Mammary microvascular endothelial cell (primary cell): Measurements from ENCODE around the genes KCTD8, TXK, SLAIN2 and SLC10A4.

GRCh38 chr4:40996969-40997614 lies 217.2 kb downstream of the APBB2 start:
- RAMPAGE, long total RNA, result no peak

DNA sequence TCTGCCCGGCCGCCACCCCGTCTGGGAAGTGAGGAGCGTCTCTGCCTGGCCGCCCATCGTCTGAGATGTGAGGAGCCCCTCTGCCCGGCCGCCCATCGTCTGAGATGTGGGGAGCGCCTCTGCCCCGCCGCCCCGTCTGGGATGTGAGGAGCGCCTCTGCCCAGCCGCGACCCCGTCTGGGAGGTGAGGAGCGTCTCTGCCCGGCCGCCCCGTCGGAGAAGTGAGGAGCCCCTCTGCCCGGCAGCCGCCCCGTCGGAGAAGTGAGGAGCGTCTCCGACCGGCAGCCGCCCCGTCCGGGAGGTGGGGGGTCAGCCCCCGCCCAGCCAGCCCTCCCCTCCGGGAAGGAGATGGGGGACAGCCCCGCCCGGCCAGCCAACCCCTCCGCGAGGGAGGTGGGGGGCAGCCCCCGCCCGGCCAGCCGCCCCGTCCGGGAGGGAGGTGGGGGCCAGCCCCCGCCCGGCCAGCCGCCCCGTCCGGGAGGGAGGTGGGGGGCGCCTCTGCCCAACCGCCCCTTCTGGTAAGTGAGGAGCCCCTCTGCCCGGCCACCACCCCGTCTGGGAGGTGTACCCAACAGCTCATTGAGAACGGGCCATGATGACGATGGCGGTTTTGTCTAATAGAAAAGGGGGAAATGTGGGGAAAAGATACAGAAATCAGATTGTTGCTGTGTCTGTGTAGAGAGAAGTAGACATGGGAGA lies 165.1 kb downstream of the APBB2 start:
- RAMPAGE, long total RNA, result no peak

DNA sequence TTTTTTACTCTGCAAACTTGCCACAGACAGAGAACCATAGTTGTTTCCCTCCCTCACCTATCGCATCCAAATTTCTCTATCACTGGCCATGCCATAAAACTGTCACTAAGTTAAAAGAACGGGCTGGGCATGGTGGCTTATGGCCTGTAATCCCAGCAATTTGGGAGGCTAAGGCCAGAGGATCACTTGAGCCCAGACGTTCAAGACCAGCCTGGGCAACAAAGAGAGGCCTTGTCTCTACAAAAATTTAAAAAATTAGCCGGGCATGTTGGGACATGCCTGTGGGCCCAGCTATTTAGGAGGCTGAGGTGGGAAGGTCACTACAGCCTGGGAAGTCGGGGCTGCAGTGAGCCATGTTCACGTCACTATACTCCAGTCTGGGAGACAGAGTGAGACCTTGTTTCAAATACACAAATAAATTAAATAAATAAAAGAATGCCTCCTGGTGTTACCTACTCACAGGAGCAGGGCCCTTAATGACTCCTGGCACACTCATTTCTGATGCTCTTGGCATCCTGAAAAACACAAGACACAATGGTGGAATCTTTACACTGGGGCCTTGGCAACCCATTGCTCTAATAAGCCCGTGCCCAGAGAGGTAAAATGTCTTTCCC lies 69.5 kb downstream of the APBB2 start:
- RAMPAGE, long total RNA, result no peak

GRCh38 chr4:41147656-41148008 lies 66.7 kb downstream of the APBB2 start:
- RAMPAGE, long total RNA, result no peak

- RAMPAGE, long total RNA, result no peak
Observed at GRCh38 chr4:42043085-42043779, 52.9 kb downstream of the SLC30A9 start.

GRCh38 chr4:42632687-42632990 lies 24.3 kb downstream of the ATP8A1 start:
- RAMPAGE, long total RNA, result no peak

GRCh38 chr4:42652873-42653428 lies 4.0 kb downstream of the ATP8A1 start:
- RAMPAGE, long total RNA, result no peak

GRCh38 chr4:44448433-44449418 lies at the start of gene KCTD8:
Gene KCTD8 (minus strand): TSS chr4:44448809.
- RAMPAGE, long total RNA, result no peak

DNA sequence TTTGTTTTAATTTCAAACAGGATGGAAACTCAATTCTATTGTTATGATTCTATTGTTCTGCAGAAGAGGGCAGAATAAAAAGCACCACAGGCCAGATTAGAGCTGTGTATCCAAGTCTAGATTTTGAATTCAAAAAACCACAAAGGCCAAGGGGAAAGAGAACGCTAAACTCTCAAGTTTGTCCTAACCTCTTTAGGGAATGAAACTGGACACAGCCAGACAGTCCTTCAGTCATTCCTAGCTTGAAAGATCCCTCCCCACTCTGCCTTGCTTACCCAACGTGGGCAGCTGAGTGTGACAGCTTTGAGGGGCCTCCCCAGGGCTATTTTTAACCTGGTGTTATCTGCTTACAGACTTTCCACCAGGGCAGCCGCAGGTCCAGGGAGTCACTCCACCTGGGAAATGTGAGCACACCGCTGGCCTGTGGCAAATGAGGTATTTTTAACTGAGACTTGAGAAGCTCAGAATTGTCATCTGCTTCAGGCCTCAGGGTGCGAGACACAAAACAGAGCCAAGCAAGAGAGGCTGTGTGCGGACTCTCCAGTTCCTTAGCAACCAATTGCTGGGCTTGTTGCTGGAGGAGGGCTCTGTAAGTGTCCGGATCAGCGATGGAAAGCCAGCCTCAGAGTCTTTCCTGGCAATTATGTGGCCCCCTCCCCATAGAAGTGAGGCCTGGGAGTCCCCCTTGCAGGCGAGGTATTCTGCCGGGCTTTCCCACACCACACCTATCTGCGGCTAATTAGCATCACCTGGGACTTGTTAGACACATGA lies 13.1 kb downstream of the CORIN start:
- RAMPAGE, long total RNA, result no peak

- RAMPAGE, long total RNA, result no peak
Observed at GRCh38 chr4:48019241-48019832, 2.8 kb downstream of the NIPAL1 start.

DNA sequence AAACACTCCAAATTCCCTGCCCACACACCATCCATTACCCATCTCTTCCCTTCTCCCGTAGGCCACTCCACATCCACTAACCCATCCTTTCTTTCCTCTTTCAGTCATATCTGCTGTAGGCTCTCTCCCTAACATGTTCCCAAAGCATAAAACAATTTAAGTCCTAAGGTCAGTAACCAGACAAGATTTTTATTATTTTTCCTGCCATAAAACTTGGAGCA lies 5.5 kb downstream of the NIPAL1 start:
- RAMPAGE, long total RNA, result no peak

DNA sequence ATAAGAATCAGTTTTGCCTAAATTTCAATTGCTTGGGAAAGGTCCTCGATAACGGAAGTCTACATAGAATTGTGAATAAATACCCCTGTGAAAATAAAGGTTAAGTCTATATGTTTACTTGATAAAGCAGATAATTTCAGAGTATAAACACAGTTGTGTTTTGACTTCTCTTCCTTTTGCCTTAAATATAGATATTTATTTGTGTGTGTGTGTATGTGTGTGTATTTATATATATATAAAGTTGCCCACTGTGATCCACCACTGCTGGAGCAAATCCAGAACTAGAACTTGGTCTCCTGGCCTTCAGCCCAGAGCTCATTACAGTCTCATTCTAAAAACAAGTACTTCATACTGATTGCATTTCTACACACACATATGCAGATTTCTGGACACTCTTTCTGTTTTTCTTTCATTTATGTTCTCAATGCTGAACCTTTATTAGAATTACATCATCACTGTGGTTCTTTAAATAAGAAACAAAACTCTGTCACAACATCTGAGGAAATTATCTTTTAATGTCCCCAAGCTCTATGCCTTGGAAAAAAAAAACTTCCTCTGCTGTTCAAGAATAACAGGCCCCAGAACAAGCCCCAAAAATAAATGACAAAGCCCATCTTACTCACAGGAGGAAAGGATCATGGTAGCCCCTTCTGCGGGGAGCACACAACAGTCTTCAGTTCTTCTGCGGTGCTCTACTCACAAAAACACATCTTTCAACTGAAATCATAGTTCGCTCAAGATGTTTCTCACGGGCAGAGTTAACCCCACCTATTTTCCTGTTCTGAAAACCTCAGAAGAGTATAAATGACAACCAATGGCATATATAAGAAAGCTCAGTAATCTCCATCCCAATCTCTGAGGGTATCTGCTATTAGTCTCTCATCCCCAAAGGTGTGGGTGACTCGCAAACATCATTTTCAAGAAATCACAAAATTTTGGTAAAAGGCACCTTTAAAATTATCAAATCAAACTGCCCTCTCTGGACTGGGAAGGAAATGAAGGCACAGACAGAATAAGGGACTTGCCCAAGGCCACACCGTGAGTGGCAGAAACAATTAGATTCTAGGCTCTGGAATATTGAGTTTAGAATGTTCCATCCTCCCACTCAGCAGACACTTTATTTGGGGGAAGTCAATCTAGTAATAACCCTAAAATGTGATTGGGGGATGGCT lies at the start of gene TXK:
Gene TXK (minus strand): TSS at position 719 of the 1,172 bp plus-strand sequence.
- RAMPAGE, long total RNA, result no peak

- RAMPAGE, long total RNA, result no peak
Observed at GRCh38 chr4:48341364-48342498, at the start of gene SLAIN2. Gene SLAIN2 (plus strand): TSS chr4:48341529.

DNA sequence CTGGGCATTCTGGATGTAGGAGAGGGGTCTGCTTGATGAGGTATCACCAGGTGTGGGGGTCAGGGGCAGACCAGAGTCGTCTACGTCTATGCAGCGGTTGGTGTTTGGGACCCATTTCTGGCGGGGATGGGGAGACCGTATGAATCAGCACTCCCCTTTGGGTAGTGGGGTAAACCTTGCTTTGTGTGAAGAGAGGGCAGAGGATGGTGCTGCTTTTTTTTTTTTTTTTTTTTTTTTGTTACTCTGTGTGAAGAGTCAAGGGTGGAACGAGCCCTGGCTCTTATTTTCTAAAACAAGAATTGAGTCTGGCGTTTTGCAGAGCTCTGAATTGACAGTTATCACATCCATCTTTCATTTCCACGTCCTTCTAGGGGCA lies 1.2 kb downstream of the SLAIN2 start:
- RAMPAGE, long total RNA, result no peak

GRCh38 chr4:48482887-48483703 lies at the start of gene SLC10A4:
Gene SLC10A4 (plus strand): TSS chr4:48483343.
- RAMPAGE, long total RNA, result no peak

GRCh38 chr4:48643437-48643873 lies 136.6 kb downstream of the FRYL start:
- RAMPAGE, long total RNA, result no peak

DNA sequence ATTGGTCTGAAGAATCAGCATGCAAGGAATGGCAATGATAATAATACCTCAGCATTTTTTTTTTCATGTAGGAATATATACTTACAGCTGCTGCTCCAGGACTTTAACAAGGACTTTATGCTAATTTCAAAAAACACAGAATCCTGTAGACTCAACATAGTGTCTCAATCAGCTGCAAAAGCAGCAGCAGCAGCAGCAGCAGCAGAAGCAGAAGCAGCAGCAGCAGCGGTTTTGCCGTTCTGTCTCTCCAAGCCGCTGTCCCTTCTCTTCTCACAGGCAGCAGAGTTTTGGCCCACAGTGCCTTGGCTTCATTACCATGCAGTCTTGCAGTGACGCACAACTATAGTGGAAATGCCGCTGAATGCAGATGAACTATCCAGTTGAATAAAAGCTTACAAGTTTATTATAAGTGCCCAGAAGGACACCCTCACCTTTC lies 126.4 kb downstream of the FRYL start:
- RAMPAGE, long total RNA, result no peak

DNA sequence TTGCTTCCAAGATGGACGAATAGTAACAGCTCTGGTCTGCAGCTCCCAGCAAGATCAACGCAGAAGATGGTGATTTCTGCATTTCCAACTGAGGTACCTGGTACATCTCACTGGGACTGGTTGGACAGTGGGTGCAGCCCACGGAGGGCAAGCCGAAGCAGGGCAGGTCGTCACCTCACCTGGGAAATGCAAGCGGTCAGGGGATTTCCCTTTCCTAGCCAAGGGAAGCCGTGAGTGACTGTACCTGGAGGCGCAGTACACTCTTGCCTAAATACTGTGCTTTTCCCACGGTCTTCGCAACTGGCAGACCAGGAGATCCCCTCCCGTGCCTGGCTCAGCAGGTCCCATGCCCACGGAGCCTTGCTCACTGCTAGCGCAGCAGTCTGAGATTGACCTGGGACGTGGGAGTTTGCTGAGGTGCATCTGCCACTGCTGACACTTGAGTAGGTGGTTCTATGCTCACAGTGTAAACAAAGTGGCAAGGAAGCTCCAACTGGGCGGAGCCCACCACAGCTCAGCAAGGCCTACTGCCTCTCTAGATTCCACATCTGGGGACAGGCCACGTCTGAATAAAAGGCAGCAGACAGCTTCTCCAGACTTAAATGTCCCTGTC lies 51.2 kb downstream of the FRYL start:
- RAMPAGE, long total RNA, result no peak

- RAMPAGE, long total RNA, result no peak
Observed at GRCh38 chr4:48862477-48863181, 31.7 kb downstream of the OCIAD1 start.

DNA sequence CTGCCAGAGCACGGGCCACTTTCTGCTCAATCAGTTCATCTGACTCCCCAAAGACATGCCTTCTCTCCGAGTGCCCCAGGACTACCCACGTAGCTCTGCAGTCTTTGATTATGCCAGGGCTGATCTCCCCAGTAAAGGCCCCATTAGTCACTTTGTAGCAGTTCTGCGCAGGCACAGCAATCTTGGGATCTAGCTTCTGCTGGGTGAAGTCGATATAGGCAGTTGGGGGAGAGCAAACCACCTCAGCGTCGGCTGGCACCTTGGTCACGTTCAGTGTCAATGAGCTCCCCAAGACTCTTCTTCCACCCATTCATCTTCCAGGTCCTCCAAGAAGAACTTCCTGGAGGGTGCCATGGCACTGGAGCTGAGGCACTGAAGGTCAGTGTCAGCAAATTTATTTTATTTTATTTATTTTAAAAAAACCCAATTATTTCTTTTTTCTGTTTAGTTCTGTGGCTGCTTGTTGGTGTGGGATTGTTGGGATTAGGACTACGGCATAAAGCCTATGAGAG lies 30.8 kb downstream of the CWH43 start:
- RAMPAGE, long total RNA, result no peak